LUHMES (cell line): ENCODE results near the genes TDRD12, LRP3, GARRE1 and ZNF302.

- PRO-cap, result no peak
These were observed at the start of gene TDRD12 for GRCh38 chr19:32719146-32719964. Gene TDRD12 (plus strand): TSS chr19:32719767.

DNA sequence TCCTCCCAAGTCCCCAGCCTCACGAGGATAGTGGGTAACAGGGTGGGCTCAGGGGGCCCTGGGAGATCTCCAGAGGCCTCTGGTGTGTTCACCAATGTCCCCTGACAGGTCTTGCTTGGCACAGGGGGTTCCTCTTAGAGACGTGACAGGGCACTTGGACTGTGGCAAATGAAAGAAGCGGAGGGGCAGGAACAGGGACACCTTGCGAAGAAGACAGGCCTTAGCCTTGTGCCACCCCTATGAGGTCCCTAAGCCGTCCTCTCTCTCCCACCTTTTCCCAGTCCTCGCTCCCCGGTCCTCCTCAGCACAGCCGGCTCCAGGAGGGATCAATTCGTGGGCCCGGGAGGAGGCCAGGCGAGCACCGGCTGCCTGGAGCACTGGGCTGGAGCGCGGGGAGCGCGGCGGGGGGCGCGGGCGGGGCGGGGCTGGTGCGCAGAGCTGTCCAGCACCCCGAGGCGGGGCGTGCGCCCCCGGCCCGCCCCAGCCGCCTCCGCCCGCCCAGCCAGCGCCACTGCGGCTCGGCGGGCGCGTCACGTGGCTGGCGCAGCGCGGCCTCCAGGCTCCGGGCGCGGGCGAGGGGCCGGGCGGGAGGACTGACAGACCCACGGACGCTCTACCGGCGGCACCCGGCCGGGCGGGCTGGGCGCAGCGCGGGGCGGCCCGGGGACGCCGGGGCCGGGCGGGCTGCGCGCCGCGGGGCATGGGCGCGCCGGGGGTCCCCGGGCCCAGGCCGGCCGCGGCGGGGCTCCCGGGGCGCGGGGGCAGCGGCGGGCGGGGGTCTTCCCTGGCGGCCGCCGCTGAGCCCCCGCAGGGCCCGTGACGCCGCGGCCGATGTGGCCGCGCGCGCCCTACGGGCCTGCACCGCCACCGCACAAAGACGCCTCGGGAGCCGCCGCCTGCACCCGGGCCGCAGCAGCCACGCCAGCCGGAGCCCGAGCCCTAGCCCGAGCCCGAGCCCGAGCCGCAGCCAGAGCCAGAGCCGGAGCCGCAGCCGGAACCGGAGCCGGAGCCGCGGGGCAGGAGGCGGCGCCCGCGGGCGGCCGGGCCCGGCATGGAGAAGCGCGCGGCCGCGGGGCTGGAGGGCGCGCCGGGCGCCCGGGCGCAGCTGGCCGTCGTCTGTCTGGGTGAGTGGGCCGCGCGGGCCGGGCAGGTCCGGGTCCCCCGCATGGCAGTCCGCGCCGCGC, at the start of gene LRP3:
Gene LRP3 (plus strand): TSS at position 596 of the 1,184 bp plus-strand sequence.
- PRO-cap, result bidirectional peak, plus-strand start at position 560 of the sequence, minus-strand start at position 368 of the sequence; bidirectional peak, plus-strand start at position 1,080 of the sequence, minus-strand start at position 1,052 of the sequence

DNA sequence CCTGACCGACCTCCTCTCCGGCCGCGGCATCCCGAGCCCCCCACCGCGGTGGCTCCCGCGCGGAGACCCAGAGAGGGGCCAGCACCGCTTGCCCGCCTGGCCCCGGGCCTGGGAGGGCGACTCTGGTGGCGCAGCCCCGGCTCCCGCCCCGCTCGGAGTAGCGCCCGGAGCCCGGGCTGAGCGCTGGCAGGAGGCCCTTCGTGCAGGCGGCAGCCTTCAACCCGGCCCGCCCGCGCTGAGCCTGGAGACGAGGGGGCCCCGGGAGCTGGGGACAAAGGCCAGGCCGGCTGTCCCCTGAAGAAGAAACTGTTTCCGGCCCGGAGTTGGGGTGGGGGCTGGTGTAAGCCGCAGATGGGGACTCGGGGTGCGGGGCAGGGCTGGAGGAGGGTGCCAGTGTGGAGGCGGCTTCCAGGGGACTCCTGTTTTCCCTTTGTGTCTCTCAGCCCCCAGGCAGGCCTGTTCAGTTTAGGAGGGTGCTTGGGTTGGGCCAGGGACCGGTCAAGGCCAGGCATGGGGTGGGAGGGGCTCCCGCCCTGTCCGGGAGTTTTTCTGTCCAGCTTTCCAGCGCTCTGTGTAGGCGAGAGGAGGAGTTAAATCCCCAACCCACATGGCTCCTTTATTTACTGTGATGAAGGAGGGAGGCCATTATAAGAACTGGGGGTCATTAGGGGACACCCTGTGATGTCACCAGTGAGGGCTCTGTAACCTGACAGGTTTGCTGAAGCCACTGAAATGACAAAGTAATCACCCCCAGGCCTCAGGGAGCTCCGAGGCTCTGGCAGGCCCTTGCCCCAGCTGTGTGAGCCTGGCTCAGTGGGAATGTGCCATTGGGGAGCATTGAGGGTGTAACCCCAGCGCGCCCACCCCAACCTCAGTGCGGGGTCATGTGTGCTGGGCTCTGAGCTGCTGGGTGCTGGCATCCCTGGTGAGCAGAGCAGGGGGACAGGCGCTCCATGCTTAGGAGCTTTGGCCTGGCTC, 1.1 kb downstream of the LRP3 start:
- PRO-cap, result unidirectional peak, minus-strand start at position 125 of the sequence

GRCh38 chr19:33278478-33279011, 23.8 kb downstream of the CEBPA start:
- PRO-cap, result no peak

DNA sequence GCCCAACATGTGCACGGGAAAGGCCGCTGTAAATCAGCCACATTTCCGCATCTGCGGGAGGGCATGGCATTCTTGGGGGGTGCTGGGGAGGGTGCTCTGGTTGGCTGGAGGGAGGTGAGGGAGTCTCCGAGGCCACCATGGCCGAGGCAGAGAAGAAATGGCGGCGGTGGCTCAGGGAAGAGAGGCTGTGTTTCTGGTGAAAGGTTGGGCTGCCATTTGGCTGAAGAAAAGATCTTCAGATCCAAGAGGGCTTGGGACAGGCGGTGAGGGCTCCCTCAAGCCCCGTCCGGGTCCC, 8.7 kb downstream of the CEBPA start:
- PRO-cap, result no peak

- PRO-cap, result no peak
These were observed 20.9 kb downstream of the CEBPG start for GRCh38 chr19:33394380-33394871.

DNA sequence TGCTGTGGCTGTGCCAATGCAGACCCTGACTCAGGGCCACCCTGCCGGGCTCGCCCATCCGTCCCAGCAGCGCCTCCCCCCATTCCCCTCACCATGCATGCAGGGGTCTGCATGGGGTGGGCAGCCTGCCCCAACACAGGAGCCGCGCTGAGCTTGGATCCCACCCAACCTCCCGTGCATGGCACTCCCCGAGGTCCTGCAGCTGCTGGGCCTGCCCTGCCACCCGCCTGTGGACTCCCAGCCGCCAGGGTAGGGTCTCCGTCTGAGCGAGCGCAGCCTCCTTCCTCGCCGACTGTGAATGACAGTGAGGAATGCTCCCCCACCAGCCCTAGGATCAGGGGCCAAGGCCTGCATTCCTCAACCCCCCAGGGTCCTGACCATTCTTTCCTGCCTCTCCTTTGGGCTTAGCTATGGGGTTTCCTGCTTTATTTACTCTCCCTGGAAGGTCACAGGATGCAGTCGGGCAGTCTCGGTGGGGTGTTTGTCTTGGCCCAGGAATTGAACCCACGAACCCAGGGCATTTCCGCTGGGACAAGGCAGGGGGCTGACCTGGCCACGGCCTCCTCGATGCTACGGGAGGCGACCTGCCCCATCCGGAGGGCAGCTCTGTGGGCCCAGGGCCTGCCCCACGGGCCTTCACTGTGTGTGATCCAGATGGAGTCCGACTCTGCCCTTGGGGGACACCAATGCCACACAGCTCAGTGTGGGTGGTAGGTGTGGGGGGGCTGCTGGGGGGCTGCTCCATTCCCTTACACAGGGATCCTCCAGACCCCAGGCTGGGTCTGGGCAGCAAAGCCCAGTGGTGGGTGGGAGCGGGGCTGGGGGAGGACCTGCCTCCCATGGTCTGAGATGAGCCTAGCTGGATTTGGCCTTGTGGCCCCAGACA, 23.6 kb downstream of the CEBPG start:
- PRO-cap, result no peak

- PRO-cap, result no peak
These were observed 30.0 kb downstream of the CEBPG start for GRCh38 chr19:33403245-33404189.

DNA sequence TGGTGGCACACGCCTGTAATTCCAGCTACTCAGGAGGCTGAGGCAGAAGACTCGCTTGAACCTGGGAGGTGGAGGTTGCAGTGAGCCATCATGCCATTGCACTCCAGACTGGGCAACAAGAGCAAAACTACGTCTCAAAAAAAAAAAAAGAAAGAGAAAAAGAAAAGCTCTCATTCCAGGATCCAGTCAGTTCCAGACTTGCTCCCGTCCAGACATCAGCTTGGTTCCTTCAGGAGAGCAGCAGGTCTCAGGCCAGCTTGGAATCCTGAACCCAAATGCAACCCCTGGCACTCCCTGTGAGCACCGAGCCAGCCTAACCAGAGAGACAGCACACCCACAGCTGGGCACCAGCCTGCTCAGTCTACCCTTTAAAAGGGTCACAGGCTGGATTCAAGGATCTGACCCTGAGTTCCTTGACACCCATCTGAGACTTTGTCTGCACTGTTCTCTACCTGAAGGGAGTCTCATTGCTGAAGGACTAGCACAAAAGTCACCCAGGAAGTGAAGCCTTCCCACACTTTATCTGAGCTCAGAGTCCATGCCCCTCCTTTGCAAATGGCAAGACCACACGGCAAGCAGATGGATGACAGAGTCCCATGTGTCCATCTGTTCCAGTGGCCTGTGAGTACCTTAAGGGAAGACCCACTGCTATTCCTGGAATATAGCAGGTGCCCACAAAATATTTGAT, 1.5 kb downstream of the PEPD start:
- PRO-cap, result no peak

- PRO-cap, result no peak
These were observed 41.3 kb upstream of the CHST8 start for GRCh38 chr19:33580208-33581003.

GRCh38 chr19:33803961-33804665, 7.4 kb downstream of the KCTD15 start:
- PRO-cap, result no peak

DNA sequence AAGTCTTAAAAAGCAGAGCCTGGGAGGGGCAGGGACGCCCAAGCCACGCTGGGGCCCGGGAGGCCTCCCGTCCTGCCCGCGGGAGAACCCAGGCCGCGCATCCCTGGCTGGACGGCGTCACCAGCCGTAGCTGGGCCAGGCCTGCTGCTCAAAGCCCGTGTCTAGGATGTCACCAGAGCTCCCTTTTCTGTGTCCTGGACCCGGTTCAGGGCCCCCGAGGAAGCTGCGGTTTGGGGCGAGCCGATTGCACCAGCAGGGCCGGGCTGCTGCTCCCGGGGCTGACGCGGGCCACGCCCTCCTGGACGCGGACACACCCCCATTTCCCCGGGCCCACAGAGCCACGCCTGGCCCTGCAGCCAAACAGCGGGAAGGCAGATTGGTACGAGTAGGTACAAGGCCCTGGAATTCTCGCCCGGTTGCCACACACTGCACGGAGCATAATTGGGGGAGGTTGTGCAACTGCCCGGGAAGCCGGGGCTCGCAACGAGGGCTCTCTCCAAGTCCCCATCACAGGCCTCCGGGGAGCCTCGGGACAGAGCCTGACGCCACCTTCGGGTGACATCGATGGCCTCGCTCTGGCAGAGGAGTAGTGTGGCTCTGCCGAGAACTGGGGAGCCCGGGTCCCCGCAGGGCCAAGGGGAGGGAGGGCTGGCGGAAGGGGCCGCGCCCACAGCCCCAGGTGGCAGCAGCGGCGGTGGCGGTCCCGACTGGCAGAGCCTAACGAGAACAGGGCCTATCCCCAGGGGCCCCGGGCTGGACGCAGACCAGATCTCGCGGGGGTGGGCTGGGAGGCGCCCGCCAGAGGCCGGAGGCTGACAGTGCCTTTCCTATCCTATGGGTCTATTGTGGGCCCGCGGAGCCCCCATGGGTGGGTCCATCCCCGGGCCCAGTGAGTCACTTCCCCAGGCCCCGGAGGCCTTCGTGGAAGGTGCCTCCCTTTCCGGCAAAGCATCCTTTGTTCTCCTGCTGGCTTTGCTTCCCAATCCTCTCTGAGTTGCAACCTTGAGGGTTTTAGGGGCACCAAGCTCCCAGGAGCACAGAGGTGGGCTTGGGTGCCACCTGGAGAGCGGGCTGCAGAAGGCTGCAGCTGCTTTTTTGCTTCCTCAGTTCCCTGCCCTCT, 23.5 kb downstream of the KCTD15 start:
- PRO-cap, result no peak

- PRO-cap, result bidirectional peak, plus-strand start at chr19:34254580, minus-strand start at chr19:34254512
These were observed at the start of gene GARRE1 for GRCh38 chr19:34254330-34254654. Gene GARRE1 (plus strand): TSS chr19:34254554.

- PRO-cap, result no peak
These were observed 46.0 kb downstream of the GARRE1 start for GRCh38 chr19:34300410-34300696.

GRCh38 chr19:34366186-34366722, 1.3 kb downstream of the GPI start:
- PRO-cap, result no peak

DNA sequence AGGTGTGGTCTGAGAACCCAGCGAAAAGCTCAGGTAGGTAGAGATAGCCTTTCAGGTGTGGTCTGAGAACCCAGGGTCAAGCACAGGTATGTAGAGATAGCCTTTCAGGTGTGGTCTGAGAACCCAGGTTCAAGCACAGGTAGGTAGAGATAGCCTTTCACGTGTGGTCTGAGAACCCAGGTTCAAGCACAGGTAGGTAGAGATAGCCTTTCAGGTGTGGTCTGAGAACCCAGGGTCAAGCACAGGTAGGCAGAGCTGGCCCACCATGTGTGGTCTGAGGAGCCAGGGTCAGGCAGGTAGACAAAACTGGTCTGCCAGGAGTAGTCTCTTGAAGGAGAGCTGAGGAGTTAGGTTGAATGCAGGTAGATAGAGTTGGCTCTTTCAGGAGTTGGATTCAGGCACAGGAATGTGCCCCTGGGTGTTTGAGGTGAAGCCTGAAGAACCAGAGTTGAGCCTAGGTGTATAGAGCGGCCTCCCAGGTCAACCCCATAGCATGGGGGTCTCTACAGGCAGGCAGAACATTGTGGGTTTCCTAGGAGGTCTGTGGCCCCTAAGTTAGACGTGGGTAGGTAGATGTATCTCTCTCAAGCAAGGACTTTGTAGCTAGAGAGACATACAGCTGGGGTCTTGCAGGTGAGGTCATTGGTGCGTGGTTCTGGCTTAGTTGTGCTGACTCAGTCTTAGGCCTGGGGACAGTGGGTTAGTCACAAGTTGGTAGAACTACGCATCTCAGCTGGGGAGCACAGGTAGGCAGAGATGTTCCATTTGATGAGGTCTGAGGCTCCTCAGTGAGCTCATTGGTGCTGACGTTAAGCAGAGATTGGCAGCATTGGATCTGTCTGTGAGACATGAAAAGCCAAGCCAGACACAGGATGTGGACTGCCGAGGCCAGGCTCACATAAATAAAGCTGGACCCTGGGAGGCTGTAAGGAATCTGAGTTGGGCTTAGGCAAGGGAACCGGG, 17.8 kb upstream of the PDCD2L start:
- PRO-cap, result no peak

DNA sequence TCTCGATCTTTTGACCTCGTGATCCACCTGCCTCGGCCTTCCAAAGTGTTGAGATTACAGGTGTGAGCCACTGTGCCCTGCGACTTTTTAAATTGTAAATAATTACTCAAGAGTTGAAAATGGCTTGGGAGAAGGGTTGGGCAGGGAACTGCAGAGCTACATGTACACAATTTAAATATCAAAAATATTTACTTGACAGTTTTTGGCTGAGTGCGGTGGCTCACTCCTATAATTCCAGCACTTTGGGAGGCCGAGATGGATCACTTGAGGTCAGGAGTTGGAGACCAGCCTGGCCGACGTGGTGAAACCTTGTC, 8.0 kb downstream of the PDCD2L start:
- PRO-cap, result no peak

GRCh38 chr19:34474860-34475768, 6.4 kb upstream of the WTIP start:
- PRO-cap, result no peak

GRCh38 chr19:34677151-34678081, at the start of gene ZNF302:
Gene ZNF302 (plus strand): TSS chr19:34677678.
- PRO-cap, result bidirectional peak, plus-strand start at chr19:34677738, minus-strand start at chr19:34677520

DNA sequence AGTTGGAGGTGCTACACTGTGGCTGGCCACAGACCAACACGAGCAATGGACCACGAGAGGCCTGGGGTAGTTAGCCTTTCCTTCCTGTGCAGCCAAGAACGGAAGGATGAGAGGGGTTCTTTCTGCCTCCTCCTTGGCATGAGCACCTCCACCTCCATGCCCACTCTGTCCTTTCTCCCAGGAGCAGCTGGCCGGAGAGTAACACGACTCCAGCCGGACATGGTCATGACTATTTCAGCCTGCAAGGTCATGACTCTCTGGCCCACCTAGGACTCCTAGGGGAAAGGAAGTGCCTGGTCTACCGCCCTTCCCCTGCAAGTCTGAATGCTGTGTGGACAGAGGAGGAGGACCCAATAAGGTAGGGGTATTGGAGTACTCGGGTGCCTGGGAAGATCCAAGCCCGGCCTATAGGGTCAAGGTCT, 5.6 kb upstream of the GRAMD1A start:
- PRO-cap, result no peak